Ovary (tissue), 7 donors: ENCODE measurements around the gene ZNF655.

DNA sequence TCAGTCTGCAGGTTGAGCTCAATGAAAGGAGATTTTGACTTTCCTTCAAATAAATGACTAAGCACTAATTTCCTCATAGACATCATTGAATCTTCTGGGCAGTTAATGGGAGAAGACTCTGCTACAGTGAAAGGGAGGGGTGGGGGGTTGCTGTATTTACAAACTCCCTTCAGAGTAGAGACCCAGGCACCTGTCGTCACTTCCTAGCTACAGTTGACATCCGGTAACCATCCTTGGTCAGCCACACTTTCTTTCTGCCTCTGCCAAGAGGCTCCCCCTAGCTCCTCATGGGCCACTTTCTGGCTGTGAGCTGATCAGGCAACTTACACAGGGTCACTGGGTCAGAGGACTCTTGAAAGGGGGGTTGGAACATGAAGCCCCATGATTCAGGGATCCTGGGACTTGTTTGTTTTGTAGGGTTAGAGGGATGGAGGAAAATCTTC lies 1.3 kb downstream of the TECPR1 start:
- PRO-cap, 7 experiments, result no peak in any of the 7 experiments
- RAMPAGE, long total RNA, 2 experiments, result no peak in any of the 2 experiments

DNA sequence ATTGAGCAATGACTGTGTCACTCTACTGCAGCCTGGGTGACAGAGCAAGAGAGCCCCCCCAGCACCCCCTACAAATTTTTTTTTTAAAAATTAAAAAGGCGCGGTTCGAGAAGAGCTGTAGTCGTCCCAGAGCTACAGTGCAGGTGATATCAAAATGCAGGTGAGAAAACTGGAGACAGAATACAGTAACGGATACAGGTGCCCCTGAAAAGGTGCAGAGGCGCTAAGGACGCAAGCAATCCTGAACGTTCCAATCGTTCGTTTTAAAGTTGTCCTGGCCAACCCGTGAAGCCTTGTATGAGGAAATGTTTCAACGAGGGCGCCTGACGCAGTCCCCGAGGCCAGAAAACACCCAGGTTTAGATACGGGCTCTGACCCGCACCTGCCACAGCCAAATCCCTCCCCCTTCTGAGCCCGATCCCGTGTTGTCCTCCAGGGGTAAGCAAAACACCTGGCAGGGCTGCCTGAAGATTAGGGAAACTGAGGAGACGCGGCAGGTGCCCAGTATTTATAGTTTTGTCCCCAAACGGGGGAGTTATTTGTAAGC lies 860 bp upstream of the BRI3 start:
- PRO-cap, 7 experiments, result peak in 6 of 7 experiments; most common plus-strand start position 361 of the sequence (in 5); most common minus-strand start position 334 of the sequence (in 2)
- RAMPAGE, long total RNA, 2 experiments, result no peak in any of the 2 experiments

GRCh38 chr7:98285622-98286644 lies 4.4 kb downstream of the BRI3 start:
- PRO-cap, 7 experiments, result peak in 1 of 7 experiments; most common plus-strand start chr7:98286501 (in 1); most common minus-strand start chr7:98286367 (in 1)
- RAMPAGE, long total RNA, 2 experiments, result no peak in any of the 2 experiments

GRCh38 chr7:98287005-98288065 lies 5.8 kb downstream of the BRI3 start:
- PRO-cap, 7 experiments, result no peak in any of the 7 experiments
- RAMPAGE, long total RNA, 2 experiments, result no peak in any of the 2 experiments

DNA sequence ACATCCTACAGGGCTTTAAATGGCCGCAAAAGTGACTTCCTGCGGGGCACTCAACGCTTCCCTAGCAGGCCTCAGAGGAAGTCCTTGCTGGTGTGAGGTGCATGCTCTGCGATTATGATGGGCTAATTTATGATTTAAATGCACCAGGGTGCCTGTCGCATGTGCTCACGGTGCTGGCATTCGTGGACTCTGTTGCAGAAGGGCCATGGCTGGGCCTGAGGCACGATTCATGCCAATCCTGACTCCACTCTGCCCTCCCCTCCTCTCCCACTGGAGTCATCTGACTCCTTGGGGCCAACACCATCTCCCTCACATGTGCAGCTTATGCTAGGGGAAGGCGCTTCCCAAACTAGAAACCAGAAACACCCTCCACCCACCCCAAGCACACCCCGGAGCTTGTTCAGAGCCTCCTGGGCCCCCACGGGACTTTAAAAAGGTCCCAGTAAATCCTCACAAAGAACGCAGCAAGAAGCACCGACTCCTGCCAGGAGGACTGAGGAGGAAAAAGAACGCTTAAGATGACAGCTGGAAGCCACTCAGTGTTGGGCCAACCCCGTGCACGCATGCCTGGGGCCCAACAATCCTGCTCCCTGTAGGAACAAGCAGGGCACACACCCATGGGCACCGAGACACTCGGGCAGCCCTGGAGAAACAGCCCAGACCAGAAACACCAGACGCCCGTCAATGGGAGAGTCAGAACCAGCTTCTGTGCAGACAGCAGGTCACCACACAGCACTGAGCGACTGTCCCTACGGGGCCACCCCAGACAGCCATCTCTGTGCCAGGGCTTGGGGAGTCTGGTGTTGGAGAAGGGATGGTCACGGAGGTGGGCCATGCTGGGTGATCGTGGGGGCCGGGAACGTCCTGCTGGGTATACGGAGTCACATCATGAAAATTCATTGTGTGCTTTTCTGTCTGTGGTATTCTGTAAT lies 14.2 kb downstream of the BRI3 start:
- PRO-cap, 7 experiments, result no peak in any of the 7 experiments
- RAMPAGE, long total RNA, 2 experiments, result no peak in any of the 2 experiments

DNA sequence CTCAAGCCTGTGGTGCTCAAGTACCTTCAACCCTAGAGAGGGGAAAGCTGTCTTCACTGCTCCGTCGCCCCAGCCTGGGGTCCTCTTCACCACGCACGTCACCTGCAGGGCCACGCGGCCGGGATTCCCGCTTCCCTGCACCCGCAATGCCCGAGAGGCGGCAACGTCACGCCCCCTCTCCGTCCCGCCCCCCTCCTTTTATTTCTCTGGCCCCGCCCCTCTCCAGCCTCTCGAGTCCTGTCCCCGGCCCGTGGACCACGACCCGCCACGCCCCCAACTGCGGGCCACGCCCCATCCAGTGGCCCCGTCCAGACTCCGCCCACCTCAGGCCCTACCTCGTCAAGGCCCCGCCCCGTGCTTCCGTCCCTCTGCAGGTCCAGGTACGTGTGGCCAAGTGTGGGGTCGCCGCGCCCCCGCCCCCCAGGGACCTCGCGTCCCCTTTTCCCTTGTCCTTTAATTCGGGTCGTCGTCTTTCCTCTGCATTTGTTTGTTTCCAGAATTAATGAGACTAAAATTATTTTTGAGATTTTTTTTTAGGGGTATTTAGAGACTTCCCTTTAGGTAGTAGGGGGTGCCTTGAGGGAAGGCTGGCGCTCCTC lies 69.7 kb upstream of the BAIAP2L1 start:
- PRO-cap, 7 experiments, result no peak in any of the 7 experiments
- RAMPAGE, long total RNA, 2 experiments, result no peak in any of the 2 experiments

DNA sequence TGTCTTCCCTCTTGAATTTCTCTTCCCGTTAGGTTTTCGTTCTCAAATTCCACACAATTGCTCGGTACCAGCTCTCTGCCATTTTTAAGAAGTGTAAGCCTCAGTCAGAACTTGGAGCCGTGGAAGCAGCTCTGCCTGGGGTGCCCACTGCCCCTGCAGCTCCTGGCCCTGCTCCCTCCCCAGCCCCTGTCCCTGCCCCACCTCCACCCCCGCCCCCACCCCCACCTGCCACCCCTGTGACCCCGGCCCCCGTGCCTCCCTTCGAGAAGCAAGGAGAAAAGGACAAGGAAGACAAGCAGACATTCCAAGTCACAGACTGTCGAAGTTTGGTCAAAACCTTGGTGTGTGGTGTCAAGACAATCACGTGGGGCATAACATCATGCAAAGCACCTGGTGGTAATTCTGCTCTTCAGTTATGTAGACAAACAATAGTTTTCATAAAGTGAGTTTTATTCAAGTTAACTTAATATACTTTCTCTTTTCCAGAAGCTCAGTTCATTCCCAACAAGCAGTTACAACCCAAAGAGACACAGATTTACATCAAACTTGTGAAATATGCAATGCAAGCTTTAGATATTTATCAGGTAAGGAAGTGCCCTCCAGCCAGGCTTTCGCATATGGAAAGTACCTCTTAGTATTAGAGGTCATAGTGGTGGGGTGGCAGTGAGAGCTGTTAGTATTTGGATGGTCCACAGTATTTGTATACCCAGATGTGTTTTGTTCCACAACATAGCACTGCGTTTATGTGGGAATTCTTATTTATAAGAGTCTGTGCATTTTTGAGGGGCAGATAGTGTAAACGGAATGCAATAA lies 31.9 kb downstream of the TRRAP start:
- PRO-cap, 7 experiments, result no peak in any of the 7 experiments
- RAMPAGE, long total RNA, 2 experiments, result start-site peak on the plus strand in 1 of 2 experiments, centred at position 301 of the sequence, 15 reads per replicate

- PRO-cap, 7 experiments, result no peak in any of the 7 experiments
- RAMPAGE, long total RNA, 2 experiments, result no peak in any of the 2 experiments
Measured at GRCh38 chr7:98917986-98918498, 39.7 kb downstream of the TRRAP start.

DNA sequence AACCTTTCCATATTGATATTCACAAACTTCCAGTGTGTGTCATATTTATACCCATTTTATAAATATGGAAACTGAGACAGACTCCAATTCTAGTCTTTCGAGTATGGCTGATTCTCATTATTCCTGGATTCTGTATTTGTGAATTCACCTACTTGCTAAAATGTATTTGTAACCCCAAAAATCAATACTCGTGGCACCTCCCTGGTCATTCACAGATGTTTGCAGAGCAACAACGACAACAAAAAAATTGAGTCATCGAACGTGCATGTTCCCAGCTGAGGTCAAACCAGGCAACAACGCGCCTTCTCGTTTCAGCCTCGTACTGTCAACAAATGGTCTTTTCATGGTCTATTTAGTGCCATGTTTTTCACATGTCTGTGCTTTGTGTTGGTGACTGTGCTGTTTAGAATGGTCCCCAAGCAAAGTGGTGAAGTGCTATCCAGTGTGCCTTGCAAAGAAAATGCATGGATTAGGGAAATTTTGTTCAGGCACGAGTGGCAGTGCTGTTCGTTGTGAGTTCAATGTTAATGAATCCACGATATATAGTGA lies 51.6 kb downstream of the SMURF1 start:
- PRO-cap, 7 experiments, result no peak in any of the 7 experiments
- RAMPAGE, long total RNA, 2 experiments, result no peak in any of the 2 experiments

- PRO-cap, 7 experiments, result peak in 4 of 7 experiments; most common plus-strand start chr7:99099267 (in 3); most common minus-strand start chr7:99099124 (in 2)
- RAMPAGE, long total RNA, 2 experiments, result no peak in any of the 2 experiments
Measured at GRCh38 chr7:99099003-99099380, 44.9 kb downstream of the SMURF1 start.

DNA sequence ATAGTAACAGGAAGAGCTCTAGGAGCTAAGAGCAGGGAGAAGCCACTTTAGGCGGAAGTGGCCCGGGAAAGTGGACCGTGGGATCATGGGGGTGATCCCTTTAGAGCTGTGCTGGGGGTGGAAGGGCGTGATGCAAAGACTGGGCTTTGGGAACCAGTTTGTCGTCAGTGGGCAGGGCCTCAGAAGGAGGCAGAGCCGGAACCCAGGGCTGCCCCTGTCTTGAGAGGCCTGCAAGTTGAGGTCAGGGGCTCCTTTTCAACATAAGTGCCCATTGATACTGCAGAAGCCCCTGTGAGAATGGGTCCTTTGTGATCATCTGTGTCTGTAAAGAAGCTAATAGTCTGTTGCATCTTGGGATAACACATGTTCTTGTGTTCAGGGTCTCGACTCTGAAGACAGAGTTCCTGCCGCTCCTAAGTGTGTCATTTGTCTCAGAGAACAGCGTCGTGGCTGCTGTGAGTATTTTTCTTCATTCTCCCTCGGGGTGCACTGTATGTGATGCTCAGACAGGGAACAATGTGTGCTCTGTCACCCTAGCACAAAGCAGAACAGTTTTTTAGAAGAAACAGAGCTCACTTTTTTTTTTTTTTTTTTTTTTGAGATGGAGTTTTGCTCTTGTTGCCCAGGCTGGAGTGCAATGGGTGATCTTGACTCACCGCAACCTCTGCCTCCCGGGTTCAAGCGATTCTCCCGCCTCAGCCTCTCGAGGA lies 16.4 kb upstream of the ARPC1B start:
- PRO-cap, 7 experiments, result no peak in any of the 7 experiments
- RAMPAGE, long total RNA, 2 experiments, result no peak in any of the 2 experiments

DNA sequence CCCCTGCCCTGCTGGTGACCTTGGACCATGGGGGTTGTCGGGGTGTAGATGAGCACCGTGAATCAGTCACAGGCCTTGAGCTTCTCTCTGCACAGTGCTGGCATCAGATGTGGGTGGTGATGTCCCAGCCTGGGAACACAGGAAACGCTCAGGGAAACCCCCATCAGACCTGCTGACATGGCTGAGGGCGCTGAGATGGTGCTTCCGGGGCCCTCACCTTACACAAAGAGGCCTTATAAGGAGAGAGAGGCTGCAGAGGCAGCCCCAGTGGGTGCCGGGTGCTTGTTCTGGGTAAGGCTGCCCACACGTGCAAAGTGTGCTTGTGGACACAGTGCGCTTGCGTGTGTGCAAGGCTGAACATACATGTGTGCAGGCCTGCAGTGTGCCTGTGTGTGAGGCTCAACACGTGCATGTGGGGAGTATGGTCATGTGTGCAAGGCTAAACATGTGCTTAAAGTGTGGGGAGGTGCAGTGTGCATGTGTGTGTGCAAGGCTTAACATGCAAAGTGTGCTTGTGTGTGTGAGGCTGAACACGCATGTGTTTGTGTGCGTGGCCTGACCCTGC lies 6.5 kb downstream of the ARPC1B start:
- PRO-cap, 7 experiments, result peak in 1 of 7 experiments; most common minus-strand start position 111 of the sequence (in 1)
- RAMPAGE, long total RNA, 2 experiments, result no peak in any of the 2 experiments

DNA sequence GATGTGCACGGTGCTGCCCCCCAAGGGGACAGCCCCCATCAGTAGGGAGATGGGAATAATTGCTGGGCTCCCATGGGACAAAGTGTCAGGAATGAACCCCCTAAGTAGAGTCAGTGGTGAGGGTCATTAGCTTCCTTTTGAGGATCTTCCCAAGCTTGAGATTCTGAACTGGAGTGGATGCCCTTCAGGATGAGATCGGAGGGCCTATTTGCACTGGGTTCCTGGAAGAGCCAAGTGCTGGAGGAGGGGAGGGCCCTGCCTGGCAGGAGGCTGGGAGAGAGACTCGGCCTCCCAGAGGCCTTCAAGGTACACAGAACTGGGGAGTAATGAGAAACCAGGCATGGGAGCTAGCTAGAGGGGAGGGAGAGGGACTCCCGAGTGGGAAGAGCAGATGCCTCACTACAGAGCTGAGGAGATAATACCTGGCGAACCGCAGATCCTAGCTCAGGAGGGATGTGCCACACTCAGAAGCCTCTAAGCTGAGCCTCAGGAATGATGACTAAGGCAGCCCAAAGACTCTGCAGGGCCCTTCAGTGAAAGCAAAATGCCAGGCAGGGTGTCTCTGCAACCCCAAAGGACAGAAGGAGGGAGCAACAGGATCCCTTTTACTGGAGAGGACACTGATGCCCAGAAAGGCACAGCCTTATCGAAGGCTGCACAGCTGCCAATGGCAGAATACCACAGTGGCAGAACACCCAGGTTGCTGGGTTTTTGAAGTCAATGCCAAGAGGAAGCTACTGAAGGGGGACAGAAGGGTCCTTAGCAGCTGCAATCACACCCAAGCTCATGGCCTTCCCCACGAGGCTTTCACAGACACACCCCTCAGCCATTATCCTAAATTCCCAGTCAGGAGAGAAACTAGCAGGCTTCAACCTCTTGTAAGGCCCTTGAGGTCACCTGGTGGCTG lies 9.3 kb downstream of the PDAP1 start:
- PRO-cap, 7 experiments, result no peak in any of the 7 experiments
- RAMPAGE, long total RNA, 2 experiments, result no peak in any of the 2 experiments

DNA sequence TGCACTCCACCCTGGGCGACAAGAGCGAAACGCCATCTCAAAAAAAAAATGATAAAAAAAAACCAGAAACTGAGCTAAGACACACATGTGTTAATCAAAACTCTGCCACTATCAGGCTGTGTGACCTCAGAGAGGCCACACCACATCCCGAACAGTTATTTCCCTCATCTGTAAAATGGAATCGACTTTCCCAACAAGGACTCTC lies 844 bp downstream of the ATP5MF start:
- PRO-cap, 7 experiments, result no peak in any of the 7 experiments
- RAMPAGE, long total RNA, 2 experiments, result no peak in any of the 2 experiments

DNA sequence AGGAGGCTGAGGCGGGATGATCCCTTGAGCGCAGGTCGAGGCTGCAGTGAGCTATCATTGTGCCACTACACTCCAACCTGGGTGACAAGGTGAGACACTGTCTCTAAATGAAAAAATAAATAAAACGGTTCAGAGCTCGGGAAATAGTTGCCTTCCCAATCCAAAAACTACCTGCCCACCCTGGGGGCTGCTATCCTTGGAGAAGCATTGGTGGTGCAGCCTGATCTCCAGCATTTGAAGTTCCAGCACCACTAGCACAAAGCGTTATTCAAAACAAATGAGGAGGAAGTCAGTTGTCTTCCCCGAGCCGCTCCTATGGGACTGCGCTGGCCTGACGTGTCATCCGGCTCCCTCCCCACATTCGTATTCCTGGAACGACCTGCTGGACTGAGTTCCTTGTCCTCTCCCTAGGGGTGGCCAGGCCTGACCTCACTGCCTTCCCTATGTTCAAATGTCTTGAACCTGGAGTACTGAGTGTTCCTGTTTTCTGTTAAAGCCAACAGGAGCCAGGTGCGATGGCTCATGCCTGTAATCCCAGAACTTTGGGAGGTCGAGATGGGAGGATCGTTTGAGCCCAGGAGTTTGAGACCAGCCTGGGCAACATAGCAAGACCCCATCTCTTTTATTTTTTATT lies 2.4 kb upstream of the ZNF789 start:
- PRO-cap, 7 experiments, result peak in 2 of 7 experiments; most common plus-strand start position 384 of the sequence (in 1); most common minus-strand start position 236 of the sequence (in 2)
- RAMPAGE, long total RNA, 2 experiments, result no peak in any of the 2 experiments

DNA sequence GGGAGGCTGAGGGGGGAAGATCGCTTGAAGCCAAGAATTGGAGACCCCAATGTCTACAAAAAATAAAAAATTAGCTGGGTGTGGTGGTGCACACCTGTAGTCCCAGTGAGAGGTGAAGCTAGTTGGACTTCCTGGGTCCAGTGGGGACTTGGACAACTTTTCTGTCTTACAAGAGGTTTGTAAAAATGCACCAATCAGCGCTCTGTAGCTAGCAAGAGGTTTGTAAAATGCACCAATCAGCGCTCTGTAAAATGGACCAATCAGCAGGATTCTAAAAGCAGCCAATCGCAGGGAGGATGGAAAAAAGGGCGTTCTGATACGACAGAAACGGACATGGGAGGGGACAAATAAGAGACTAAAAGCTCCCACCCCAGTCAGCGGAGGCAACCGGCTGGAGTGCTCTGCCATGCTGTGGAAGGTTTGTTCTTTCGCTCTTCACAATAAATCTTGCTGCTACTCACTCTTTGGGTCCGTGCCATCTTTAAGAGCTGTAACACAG lies 1.1 kb upstream of the ZNF394 start:
- PRO-cap, 7 experiments, result no peak in any of the 7 experiments
- RAMPAGE, long total RNA, 2 experiments, result no peak in any of the 2 experiments

- PRO-cap, 7 experiments, result peak in 7 of 7 experiments; most common plus-strand start chr7:99558642 (in 5); most common minus-strand start chr7:99558543 (in 7)
- RAMPAGE, long total RNA, 2 experiments, result start-site peak on the plus strand in 2 of 2 experiments, at chr7:99558618-99558860 at its widest, 56 to 593 reads per replicate; start-site peak on the minus strand in 2 of 2 experiments, at chr7:99558493-99558545 at its widest, 24 to 57 reads per replicate
Measured at GRCh38 chr7:99558361-99559519, at the start of gene ZNF655. Gene ZNF655 (plus strand): TSS chr7:99558642.

GRCh38 chr7:99617130-99617825 lies 532 bp downstream of the ZSCAN25 start:
- PRO-cap, 7 experiments, result no peak in any of the 7 experiments
- RAMPAGE, long total RNA, 2 experiments, result no peak in any of the 2 experiments

- PRO-cap, 7 experiments, result no peak in any of the 7 experiments
- RAMPAGE, long total RNA, 2 experiments, result no peak in any of the 2 experiments
Measured at GRCh38 chr7:99695079-99695549, 15.3 kb upstream of the CYP3A5 start.

GRCh38 chr7:99780464-99781380 lies 3.3 kb downstream of the CYP3A4 start:
- PRO-cap, 7 experiments, result no peak in any of the 7 experiments
- RAMPAGE, long total RNA, 2 experiments, result no peak in any of the 2 experiments